ENCODE measurements around the gene NSUN2.

- PRO-cap, 4 experiments: peak in 1 of 4 experiments; most common minus-strand start chr5:1227875 (in 1)
- RAMPAGE, long total RNA, 2 experiments: no peak in any of the 2 experiments
- RRBS: no CpG with 5 or more reads among the region's 18 CpGs
Observed at GRCh38 chr5:1227590-1228202, 2.5 kb downstream of the SLC6A18 start.

DNA sequence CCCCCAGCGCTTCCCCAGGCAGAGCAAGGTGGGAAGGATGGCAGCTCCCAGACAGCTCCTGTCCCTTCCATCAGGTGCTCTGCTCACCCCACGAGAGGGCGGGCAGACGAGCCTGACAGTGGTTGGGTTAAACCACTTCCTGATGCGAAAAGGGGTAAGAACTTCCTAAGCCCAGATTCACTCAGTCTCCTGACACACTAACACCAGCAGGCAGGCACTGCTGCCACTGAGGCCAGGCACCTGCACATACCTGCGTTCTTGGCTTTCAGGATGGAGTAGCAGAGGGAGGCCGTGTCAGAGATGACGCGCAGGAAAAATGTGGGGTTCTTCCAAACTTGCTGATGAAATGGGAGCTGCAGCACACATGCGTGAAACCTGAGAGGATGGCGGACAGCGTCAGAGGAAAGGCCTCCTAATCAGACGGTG is 29.9 kb downstream of the SLC6A18 start:
- PRO-cap, 4 experiments: no peak in any of the 4 experiments
- RAMPAGE, long total RNA, 2 experiments: no peak in any of the 2 experiments
- RRBS: no CpG with 5 or more reads among the region's 13 CpGs

DNA sequence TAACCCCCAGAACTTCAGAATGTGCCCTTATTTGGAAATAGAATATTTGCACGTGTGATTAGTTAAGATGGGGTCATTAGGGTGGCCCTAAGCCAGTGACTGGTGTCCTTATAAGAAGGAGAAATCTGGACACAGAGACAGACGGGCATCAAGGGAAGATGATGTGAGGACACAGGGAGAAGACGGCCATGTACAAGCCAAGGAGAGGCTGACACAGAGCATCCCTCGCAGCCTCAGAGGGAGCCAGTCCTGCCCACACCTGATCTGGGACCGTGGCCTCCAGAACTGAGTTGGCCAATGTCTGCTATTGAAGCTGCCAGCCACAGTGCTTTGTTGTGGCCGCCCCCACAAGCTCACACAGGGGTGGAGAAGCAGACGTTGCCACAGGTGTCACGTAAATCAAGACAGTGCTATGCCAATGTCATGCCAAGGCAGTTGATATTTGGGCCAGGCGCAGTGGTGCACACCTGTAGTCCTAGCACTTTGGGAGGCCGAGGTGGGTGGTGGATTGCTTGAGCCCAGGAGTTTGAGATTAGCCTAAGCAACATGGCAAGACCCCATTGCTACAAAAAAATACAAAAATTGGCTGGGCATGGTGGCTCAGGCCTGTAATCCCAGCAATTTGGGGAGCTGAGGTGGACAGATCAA is 17.3 kb upstream of the TERT start:
- PRO-cap, 4 experiments: no peak in any of the 4 experiments
- RAMPAGE, long total RNA, 2 experiments: no peak in any of the 2 experiments
- RRBS: no CpG with 5 or more reads among the region's 10 CpGs

DNA sequence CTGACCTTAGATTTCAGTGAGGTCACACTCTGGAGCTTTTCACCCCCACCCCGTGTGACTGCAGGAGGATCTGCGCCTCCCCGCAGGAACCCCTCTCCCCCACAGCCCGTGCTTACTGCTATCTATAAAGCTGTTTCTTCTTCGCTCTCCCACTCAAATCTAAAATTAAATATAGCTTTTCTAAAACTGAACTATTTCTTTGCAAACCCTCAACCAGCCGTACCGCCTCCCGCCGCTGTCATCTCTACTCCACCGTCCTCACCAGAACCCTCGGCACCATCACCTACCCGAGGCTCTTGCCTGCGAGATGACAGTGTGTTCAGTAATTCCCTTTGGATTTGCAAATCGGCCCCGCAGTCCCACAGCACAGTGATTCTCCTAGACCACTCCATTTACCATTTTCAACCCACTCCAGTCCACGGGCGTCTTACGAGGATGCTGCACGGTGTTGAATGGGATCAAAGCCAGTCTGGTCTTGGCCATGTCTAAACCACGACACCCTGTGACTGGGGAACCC is 13.6 kb downstream of the LPCAT1 start:
- PRO-cap, 4 experiments: no peak in any of the 4 experiments
- RAMPAGE, long total RNA, 2 experiments: no peak in any of the 2 experiments
- RRBS: no CpG with 5 or more reads among the region's 20 CpGs

DNA sequence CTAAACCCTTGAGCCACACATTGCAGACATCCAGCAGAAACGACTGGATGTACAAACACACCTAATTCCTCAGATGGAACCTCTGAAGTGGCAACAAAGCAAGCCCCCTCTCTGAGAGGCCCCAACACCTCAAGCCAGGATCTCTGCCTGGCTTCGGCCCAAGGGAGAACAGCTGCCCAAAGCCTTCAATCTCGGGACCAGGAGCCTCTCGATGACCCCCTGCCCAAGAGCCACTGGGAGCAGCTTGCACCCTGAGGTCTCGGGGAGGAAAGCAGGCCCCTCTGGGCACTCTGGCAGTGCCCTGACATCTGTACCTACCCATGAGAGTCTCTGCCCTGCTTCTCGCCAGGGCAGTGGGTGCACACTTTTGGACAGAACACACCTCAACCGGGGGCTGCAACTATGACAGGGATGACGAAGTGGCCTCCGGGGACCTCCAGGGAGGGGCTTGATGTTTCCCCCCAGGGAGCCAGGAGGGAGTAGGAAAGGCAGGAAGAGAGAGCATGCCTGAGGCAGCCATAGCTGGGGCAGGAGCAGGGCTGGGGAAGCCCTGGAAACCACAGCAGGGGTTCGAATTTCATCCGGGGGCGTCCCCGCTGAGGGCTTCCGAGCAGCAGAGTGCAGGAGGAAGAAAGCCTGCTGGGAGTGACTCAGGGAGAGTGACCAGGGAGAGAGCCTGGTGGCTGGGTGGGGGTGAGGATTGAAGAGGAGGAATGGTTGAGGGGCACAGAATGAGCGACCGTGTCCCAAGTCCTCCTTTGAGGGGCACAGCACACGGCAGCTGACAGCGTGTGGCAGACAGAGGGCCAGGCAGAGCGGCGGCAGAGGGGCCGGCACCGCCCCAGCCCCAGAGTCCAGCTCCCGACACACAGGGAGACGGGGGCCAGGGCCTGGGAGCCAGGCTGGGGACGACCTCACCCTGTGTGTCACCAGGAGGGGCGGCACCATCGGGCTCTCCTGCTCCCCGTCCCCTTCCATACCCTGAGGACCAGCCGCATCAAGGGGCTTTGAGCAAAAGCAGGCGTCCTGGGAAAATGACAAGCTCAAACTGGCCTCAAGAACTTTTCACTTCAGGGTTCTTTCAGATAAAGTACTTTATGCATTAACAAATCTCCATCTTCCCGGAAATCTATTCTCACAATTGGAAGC is 1.8 kb downstream of the LPCAT1 start:
- PRO-cap, 4 experiments: peak in 2 of 4 experiments; most common plus-strand start position 644 of the sequence (in 1)
- RAMPAGE, long total RNA, 2 experiments: no peak in any of the 2 experiments
- RRBS: 86% methylated on average over 1 of the region's 31 CpGs

DNA sequence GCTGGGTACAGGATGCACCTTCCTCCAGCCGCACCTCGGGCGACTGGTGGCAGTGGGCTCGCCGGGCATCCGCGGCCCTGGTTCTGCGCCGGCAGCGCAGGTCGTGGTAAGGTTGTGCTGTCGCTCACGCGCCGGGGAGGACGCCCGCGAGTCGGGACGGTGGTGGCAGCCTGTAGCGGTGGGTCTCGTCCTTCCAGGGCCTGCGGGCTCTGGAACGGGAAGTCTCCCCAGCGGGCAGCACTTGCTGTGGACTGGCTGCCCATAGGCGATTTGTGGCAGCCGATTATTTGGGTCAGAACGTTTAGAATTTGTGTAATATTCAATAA is 315 bp downstream of the NDUFS6 start:
- PRO-cap, 4 experiments: no peak in any of the 4 experiments
- RAMPAGE, long total RNA, 2 experiments: no peak in any of the 2 experiments
- RRBS: 2% methylated on average over 12 of the region's 28 CpGs

GRCh38 chr5:1888904-1889379 is 6.2 kb upstream of the IRX4 start:
- PRO-cap, 4 experiments: no peak in any of the 4 experiments
- RAMPAGE, long total RNA, 2 experiments: no peak in any of the 2 experiments
- RRBS: no CpG with 5 or more reads among the region's 20 CpGs

DNA sequence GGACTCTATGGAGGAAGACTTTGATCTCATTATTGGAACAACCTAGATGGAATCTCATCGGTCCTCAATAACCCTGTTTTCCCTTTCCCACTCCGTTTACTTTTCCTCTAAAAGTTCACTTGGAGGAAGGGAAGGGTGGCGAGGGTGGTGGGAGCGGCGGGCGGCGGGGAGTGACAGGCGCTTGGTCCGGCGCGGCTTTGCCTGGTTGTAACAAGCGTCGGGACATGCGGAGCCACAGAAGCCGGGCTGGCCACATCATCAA is 396.0 kb upstream of the IRX4 start:
- PRO-cap, 4 experiments: no peak in any of the 4 experiments
- RAMPAGE, long total RNA, 2 experiments: no peak in any of the 2 experiments
- RRBS: 66% methylated on average over 7 of the region's 15 CpGs

GRCh38 chr5:2750231-2751127 is 998 bp downstream of the IRX2 start:
- PRO-cap, 4 experiments: no peak in any of the 4 experiments
- RAMPAGE, long total RNA, 2 experiments: no peak in any of the 2 experiments
- RRBS: 5% methylated on average over 57 of the region's 108 CpGs

GRCh38 chr5:3079171-3079593 is 327.7 kb upstream of the IRX2 start:
- PRO-cap, 4 experiments: no peak in any of the 4 experiments
- RAMPAGE, long total RNA, 2 experiments: no peak in any of the 2 experiments
- RRBS: no CpG with 5 or more reads among the region's 5 CpGs

- PRO-cap, 4 experiments: no peak in any of the 4 experiments
- RAMPAGE, long total RNA, 2 experiments: no peak in any of the 2 experiments
- RRBS: no CpG with 5 or more reads among the region's 1 CpG
Observed at GRCh38 chr5:5027125-5027532, 113.0 kb upstream of the ADAMTS16 start.

DNA sequence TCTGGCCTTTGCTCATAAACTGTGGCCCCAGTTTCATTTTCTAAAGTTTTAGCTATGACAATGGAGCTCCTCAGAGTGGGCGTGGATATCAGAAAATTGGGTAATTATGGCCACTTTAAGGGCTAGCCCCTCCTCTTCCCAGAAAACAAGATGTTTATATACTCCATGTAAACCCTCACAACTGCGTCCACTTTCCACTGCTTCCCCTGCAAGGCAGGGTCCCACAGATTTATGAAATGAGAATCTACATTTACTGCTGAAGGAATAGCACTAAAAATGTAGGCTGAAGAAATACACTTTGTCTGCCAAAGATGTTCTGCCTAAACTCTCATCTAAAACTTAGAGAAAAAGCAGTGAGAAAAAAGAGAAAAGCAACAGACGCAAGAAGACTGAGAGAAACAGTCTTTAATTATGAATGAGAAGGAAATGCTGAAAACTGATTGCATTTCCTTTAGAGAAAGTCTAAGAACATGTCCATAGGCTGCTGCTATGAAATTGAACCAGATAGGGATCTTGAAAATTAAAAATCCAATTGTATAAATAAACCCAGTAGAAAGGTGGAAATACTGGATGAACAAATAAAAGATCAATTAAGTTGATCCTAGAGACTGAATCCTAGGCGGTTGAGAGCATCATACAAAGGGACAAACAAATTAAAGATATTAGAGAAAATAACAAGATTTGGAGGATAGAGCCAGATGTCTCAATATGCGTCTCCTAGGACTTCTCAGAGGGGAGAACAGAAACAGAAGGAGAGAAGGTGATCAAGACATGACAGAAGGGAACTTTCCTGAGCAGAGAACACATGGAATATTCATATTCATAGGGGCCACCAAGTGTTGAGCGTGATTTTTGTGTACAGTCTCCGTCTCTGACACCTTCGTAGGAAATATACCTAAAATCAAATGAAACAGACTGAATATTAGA is 27.5 kb downstream of the ICE1 start:
- PRO-cap, 4 experiments: no peak in any of the 4 experiments
- RAMPAGE, long total RNA, 2 experiments: start-site peak on the plus strand in 1 of 2 experiments, centred at position 573 of the sequence, 9 reads per replicate
- RRBS: no CpG with 5 or more reads among the region's 8 CpGs

DNA sequence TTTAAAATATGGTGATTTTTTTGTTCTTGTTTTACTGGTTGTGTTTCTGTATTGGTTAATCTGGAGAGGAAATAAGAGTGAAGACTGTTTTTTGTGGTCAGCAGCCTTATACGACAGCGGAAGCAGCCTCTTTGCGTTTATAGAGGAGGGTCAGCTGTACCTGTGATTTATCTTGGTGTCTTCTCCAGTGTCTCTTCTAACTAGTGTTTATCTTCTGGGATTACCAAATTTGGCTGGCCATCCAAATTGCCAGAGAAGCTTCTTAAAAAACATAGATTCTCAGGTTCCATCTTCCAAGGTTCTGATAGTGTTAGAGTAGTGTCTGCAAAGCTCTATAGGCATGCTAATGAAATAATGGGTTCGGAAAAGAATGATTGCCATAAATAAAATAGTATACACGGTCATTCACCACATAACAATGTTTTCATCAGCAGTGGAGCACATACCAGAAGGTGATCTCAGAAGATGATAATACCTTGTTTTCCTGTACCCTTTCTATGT is 58.8 kb downstream of the ICE1 start:
- PRO-cap, 4 experiments: peak in 3 of 4 experiments; most common minus-strand start position 138 of the sequence (in 3)
- RAMPAGE, long total RNA, 2 experiments: no peak in any of the 2 experiments
- RRBS: no CpG with 5 or more reads among the region's 5 CpGs

- PRO-cap, 4 experiments: no peak in any of the 4 experiments
- RAMPAGE, long total RNA, 2 experiments: no peak in any of the 2 experiments
- RRBS: 14% methylated on average over 1 of the region's 4 CpGs
Observed at GRCh38 chr5:5688034-5688618, 265.6 kb downstream of the ICE1 start.

DNA sequence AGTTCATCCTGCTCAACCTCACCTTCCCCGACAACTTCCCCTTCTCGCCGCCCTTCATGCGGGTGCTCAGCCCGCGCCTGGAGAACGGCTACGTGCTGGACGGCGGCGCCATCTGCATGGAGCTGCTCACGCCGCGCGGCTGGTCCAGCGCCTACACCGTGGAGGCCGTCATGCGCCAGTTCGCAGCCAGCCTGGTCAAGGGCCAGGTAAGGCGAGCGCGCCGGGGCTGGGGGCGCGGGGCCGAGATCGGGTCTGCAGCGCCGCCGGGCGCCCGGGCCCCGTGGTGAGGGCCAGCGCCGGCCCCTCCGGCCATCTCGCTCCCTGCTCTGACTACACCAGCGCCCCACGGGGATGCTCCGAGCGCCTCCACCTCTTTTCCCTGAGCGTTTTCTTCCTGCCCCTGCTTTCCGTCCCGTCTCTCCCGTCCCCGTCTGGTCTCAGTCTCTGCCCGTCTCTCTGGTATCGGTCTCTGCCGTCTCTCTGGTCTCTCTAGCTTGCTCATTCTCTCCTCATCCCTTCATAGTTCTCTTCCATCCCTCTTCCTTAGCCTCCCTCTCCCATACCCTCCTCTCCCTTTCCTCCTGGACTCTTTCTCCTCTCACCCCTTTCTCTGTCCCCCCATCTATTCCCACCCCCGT is 502 bp downstream of the UBE2QL1 start:
- PRO-cap, 4 experiments: no peak in any of the 4 experiments
- RAMPAGE, long total RNA, 2 experiments: no peak in any of the 2 experiments
- RRBS: 2% methylated on average over 8 of the region's 51 CpGs

DNA sequence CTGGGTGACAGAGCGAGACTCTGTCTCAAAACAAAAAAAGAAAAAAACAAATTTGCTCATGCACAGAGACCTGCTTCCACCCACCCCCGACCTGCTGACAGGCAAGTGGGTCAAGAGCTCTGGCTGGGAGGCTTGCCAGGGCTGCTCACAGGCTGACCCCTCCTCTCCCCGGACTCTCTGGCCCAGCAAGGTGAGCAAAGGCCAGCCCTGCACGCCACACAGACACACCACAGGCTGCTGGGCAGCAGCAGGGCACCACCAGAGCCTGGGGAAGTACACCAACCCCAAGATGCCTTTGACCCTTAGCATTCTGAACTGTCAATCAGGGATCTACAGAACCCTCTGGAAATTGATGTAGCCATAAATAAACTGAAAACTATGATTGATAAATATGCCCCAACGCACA is 29.2 kb downstream of the NSUN2 start:
- PRO-cap, 4 experiments: no peak in any of the 4 experiments
- RAMPAGE, long total RNA, 2 experiments: no peak in any of the 2 experiments
- RRBS: no CpG with 5 or more reads among the region's 5 CpGs

DNA sequence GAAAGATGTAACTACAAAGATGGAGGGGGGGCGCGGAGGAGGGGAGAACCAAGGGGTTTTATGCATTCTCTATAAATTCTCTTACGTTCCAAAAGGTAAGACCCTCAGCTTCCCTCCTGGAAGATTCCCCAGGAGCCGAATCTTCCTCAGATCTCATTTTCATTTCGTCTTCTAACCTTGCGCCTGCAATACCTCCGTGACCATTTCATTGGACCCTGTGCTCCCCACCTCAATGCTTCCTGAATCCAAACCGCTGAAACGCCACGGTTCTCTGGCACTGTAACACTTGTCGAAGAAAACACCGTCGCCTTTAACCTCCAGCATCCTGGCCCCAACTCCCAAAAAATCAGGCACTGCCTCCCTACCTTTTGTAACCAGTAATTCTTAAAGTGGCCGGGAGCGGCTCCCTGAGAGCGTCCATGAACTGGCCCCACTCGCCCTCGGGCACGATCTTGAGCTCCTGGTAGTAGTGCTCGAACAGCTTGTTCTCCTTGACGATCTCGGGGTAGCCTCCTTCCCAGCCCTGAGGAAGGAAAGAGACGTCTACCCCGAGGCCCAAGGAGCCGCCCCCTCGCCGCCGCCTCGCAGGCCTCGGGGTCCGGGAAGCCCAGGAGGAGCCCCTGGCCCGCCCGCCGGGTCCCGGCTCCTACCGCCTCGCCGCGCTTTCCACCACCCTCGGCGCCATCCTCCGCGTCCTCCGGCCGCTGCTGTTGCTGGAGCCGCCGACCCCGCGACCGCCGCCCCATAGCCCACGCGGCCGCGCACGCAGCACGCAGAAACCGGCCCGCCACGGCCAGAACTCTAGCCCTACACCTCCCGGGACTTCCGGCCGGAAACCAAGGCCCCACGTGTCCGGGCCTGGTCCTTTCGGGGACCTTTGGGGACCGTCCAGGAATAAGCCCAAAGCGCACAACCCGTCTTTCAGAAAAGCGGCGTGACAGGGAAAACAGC is at the start of gene NSUN2:
NSUN2 (minus strand) TSS at position 811 of the 951 bp plus-strand sequence.
- PRO-cap, 4 experiments: peak in 4 of 4 experiments; most common minus-strand start position 831 of the sequence (in 2)
- RAMPAGE, long total RNA, 2 experiments: start-site peak on the minus strand in 1 of 2 experiments, centred at position 365 of the sequence, 6 reads per replicate
- RRBS: 2% methylated on average over 25 of the region's 71 CpGs

DNA sequence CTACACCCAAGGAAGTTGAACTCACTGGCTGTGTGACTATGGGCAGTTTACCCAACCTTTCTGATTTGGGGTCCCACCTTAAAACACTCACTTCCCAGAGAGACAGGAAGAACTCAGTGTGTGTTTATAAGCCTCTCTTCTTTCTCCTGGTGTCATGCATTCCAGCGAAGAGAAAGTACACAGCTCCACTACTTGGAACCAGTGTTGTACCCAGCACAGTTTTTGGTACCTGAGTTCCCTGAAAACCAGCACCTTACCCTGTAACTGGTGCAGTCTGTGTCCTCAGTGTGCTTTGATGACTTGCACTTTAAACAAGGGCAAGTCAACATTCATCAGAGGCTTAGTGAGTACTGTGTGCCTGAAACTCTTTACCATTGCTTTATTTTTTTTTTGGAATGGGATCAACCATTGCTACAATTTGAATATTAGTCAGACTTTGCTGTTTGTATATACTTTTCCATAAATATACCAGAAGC is 1.7 kb downstream of the SRD5A1 start:
- PRO-cap, 4 experiments: no peak in any of the 4 experiments
- RAMPAGE, long total RNA, 2 experiments: no peak in any of the 2 experiments
- RRBS: no CpG with 5 or more reads among the region's 1 CpG

- PRO-cap, 4 experiments: no peak in any of the 4 experiments
- RAMPAGE, long total RNA, 2 experiments: no peak in any of the 2 experiments
- RRBS: no CpG with 5 or more reads among the region's 8 CpGs
Observed at GRCh38 chr5:6636042-6636942, 3.1 kb downstream of the SRD5A1 start.

DNA sequence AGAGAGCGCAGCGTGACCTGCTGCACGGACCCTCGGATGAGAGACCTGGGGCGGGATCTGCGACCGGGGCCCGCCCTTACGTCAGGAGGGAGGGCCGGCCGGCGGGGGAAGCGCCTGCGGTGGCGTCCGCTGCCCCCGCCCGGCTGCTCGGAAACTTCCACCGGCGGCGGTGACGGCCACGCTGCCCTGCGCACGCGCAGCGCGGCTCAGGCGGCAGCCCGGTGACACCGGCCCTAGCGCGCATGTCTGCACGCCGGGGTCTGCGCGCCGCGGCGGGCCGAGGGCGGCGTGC is 455 bp upstream of the TENT4A start:
- PRO-cap, 4 experiments: peak in 4 of 4 experiments; most common plus-strand start position 243 of the sequence (in 3); most common minus-strand start position 38 of the sequence (in 4)
- RAMPAGE, long total RNA, 2 experiments: no peak in any of the 2 experiments
- RRBS: 2% methylated on average over 29 of the region's 44 CpGs